ENCODE measurements around a stretch of chr5.

DNA sequence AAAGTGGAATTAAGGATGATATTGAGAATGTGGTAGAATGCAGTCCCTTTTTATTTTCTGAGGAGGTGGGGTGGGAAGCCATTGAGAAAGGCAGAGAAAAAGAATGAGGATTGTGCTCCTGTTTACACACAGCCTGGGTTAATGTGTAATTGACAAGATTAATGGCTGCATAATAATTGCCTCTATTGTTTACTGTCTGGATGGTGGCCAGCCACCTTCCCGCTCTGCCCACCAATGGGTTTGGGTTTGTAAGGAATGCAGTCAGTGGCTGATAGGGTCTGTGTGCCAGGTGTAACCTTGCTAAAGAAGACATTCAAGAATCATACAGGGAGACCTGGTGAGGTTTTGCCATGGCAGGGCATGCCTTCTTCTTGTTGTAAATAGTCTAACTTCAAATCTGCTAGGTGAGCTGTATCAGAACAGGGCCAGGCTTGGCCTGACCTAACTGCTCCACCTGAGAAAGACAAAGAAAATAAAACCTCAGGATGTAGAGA is 177.1 kb upstream of the MAP3K1 start:
- RRBS = no CpG with 5 or more reads among the region's 1 CpG

- RRBS = no CpG with 5 or more reads among the region's 2 CpGs
Observed at GRCh38 chr5:56640971-56641448, 174.3 kb upstream of the MAP3K1 start.

DNA sequence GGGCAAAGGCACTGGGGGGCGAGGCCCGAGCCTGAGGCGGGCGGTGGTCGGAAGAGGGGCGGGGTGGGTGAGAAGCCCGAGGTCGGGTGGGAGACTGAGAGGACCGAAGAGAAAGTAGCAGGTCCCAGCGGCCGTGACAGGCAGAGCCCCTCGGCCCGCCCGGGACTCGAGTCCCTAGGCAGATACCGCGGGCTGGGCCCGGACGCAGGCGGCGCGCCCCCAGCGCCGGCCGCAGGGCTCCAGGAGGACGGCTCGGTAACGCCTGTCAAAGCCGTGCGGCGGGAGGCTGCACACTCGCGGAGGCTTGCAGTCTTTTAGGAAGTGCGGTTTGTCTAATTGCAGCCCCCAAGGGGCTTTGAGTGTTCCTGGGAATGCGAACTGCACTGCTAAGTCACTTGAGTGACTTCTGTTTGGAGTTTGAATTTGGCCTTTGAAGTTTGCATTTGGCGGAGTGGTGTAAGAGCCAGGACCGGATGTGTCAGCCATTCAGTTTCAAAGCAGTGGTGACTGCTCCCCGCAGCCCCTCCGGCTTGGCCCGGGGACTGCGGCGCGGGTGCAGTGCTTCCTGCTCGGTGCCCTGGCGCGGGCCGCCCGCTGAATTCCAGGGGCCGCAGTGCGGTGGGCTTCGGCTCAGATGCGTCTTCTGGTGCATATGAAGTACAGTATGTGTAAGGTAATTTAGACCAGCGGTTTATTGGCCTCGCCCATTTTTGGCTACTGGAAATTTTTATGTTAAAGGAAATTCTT is 1.3 kb downstream of the MAP3K1 start:
- RRBS = under 1% methylated on average over 8 of the region's 54 CpGs

DNA sequence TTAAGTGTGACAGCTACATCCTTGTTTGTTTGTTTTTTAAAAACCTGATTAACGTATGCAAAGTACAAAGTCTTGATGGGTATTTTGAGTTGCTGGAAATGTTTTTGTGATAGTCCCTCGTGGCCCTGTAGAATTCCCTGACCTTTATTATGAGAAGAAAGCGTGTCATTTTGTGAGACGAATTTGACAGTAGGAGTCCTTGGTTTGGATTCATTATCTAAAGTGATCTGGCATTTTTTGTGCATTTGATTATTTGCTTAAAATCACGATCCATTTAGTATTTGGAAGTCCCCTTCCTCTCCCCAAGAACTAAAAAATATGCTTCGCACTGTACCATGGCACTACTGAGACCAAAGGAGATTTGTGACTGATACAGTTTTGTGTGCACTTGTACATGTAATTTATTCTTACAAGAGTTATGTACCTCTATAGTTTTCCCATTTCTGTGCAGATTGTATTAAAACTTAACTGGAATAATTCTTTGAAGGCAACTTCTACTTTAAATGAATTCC is 1.9 kb downstream of the MAP3K1 start:
- RRBS = no CpG with 5 or more reads among the region's 6 CpGs

DNA sequence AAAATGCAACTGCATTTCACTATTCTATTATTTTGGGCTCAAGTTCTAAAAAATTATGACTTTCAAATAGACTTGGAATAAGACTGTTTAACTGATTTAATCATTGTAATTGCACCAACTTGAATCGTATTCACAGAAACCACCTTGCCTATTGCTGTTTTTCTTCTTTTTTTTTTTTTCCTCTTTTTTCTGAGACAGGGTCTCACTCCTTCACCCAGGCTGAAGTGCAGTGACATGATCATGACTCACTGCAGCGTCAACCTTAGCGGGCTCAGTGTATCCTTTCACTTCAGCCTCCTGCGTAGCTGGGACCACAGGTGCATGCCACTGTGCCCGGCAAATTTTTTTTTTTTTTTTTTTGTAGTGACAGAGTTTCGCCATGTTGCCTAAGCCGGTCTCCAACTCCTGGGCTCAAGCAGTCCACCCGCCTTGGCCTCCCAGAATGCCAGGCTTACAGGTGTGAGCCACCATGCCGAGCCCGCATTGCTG is 13.7 kb downstream of the MAP3K1 start:
- RRBS = no CpG with 5 or more reads among the region's 10 CpGs

GRCh38 chr5:56838272-56838864 is 23.0 kb downstream of the MAP3K1 start:
- RRBS = no CpG with 5 or more reads among the region's 2 CpGs

GRCh38 chr5:56909688-56910149 is 323 bp downstream of the SETD9 start:
- RRBS = no CpG with 5 or more reads among the region's 42 CpGs

- RRBS = no CpG with 5 or more reads among the region's 3 CpGs
Observed at GRCh38 chr5:56917299-56917881, 8.0 kb downstream of the SETD9 start.

- RRBS = 1% methylated on average over 39 of the region's 92 CpGs
Observed at GRCh38 chr5:56951159-56951999, 544 bp downstream of the MIER3 start.

- RRBS = no CpG with 5 or more reads among the region's 6 CpGs
Observed at GRCh38 chr5:57030089-57030537, 78.2 kb upstream of the MIER3 start.

GRCh38 chr5:57171788-57172239 is 2.0 kb upstream of the GPBP1 start:
- RRBS = no CpG with 5 or more reads among the region's 12 CpGs

GRCh38 chr5:57172240-57173122 is 1.4 kb upstream of the GPBP1 start:
- RRBS = no CpG with 5 or more reads among the region's 20 CpGs

- RRBS = no CpG with 5 or more reads among the region's 6 CpGs
Observed at GRCh38 chr5:57650332-57650962, 167.8 kb upstream of the ACTBL2 start.

- RRBS = no CpG with 5 or more reads among the region's 2 CpGs
Observed at GRCh38 chr5:57663470-57664012, 180.9 kb upstream of the ACTBL2 start.

- RRBS = no CpG with 5 or more reads among the region's 2 CpGs
Observed at GRCh38 chr5:57700441-57700822, 217.8 kb upstream of the ACTBL2 start.

DNA sequence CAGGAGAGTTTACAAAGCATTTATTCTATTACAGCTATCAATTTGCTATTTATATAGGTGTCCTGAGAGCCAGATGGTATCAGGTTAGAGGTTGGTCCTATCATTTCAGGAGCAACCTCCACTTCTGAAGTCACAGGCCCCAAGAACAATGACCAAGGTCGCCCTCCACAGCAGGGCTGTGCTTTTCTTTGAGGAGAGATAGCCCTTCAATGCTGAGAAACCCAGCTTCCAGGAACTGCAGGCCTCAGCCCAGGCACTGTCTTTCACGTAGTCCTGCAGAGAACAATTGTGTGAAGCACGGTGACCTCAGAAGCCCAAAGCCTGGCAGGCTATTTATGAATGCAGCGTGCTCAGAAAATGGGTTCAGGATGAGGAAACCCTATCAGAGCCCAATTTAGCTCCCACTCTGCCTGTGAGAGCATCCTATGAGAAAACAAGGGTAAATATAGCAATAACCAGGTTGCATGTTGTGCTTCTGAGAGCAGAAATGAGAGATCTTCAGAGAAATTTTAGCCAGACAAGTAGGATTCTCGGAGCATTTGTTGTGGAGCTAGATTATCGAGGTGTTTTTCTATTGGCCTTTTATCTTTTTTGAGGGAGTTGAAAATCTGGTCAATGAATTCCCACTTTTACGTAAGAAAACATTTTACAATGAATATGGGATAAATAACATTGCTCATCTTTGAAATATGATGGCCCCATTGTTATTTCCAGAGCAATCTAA is 388.2 kb downstream of the PLK2 start:
- RRBS = no CpG with 5 or more reads among the region's 7 CpGs

DNA sequence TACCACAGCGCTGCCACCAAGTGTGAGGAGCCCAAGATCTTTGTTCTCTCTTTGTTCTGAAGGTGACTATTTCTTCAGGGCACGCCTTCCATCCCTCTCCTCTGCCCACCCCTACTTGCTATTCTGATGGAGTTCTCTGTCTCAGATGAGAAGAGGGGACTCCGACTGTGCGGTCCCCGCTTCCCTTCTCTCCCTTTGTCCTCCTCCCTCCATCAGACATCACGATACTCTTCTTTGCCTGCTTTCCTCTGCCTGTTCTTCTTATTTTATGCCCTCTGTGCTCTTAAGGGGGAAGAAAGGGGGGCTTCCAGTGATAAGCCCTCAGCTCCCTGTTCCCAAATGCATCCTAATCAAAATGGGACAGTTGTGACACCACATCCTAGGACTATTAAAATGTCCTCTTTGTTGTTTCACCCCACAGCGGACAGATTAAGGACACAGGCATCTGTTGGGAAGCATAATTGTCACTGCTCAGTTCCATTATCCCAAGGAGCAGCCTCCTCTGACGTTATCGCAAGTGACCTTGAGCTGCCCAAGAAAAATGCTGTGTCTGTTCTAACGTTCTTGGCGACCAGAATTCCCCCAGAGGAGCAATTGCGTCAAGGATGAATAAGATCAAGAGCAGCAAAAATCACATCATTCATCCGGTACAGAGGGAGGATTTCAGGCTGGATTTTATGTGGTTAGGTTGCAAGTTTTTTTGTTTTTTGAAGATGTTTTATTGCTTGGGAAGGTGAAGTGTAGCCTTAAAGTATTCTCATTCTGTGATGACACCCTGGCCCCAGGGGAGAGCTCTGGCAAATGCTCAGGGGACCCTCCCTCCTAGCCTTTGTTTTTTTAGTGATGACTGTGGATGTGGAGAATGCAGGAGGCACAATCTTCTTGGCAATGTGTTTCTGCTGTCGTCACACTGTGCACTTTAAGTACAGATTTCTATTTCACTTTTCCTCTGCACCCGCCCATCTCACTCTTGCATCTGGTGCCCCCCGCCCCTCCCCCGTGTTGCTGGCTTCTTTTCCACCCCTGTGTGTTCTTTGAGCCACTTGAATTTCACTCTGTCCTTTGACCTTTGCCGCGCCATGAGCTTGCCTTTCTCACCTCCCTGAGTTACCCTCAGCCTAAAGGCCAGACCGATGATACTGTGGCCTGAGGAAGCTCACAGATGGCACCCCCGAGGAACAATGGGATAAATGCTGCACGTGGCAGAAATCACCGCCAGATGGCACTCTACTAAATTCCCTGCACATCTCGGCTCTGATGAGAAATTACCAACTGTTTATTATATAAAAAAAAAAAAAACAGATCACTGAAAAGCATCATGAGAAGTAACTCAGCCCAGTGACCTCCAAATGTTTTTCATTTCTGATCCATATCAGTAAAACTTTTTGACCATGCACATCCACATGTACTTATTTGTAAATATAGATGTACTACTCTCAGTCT is 308.3 kb downstream of the RAB3C start:
- RRBS = no CpG with 5 or more reads among the region's 24 CpGs

- RRBS = no CpG with 5 or more reads among the region's 11 CpGs
Observed at GRCh38 chr5:59022081-59022969, 439.4 kb downstream of the RAB3C start.

DNA sequence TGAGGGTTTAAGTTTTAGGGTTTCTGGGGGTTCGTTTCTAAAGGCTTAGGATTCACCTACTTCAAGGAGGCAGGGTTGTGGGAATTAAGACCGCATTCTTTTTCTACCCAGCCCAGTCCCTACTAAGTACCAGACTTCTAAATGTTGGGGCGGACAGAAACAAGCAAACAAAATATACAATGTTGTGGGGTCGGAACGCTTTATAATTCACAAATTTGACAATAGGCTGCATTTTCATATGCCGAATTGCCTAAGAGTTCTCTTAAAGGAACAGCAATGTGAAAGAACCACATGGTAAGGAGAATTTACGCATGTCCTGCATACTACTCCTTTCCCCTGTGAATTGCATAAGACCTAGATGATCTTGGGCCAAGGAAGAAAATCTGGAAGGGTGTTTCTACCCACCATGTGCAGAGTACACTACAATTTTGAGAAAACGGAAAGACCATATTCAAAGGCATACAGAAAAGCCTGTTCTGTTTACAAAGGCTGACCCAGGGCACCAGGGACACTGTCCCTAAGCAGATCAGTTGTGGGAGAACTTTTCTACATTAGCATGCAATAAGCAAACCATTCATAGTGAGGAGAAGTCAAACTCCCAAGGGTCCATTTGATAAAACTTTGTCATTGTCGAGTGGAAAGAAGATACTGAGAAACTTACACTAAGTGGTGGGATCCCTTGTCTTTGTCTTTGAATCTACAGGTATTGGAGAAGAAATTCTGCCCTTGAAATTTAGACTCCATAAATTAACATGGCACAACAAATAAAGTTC is 457.4 kb downstream of the RAB3C start:
- RRBS = no CpG with 5 or more reads among the region's 9 CpGs

DNA sequence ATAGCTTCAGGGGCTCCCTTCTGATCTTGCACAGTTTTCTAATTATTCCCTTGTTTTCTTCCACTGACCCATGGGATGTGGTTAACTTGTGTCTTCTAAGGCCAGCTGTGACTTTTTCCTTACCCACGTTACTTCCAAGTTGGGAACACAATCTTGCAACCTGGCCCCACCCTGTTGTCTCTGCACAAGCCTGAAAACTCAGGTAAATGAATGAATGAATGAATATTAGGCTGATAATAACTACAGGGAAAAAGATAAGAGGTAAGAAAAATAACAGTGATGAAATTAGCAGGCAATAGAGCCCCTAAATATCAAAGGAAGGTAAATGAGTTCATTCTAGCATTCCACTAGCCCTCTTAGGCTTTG is 559.0 kb downstream of the RAB3C start:
- RRBS = no CpG with 5 or more reads among the region's 1 CpG

Measured in GM12892 (cell line).